Epidermal melanocyte (primary cell): ENCODE measurements around the genes MAP3K19 and MCM6.

DNA sequence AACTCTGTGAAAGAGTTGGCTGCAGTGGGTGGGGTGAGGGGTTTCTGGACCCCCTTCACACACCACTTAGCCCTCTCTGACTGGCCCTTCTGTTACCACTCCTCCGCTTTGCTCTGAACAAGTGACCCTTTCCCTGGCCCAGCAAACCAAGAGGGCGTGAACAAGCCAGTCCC lies 180.0 kb downstream of the MGAT5 start:
- RRBS = no CpG with 5 or more reads among the region's 2 CpGs

GRCh38 chr2:134739658-134740724 lies 21.2 kb upstream of the TMEM163 start:
- RRBS = no CpG with 5 or more reads among the region's 12 CpGs

- RRBS = no CpG with 5 or more reads among the region's 1 CpG
Observed at GRCh38 chr2:135047264-135047752, at the start of gene MAP3K19. Gene MAP3K19 (minus strand): TSS chr2:135047447.

DNA sequence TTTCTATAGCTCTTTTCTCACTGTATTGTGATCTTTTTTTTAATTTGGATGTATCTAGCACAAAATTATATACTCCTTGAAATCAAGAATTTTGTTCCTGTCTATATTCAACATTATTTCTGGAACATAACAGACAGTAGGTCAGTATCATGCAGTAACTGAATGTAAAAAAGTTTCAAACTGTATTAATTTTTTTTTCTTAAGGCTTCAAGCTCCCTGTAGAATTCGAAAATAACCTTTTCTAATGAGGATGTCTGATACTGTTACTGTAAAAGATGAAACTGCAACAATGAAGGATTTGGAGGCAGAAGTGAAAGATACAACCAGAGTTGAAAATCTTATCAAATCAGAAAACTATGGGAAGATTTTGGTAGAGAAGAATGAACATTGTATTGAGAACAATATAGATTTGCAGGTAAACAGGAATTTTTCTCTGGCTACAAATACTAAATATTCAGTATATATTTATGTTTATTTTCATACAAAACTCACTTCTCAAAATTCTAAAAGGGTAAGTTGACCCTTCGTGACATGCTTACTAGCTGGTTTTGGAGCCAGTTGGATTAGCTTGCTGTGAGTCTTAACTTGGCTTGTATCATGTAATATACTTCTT lies 73.4 kb downstream of the R3HDM1 start:
- RRBS = no CpG with 5 or more reads among the region's 2 CpGs

DNA sequence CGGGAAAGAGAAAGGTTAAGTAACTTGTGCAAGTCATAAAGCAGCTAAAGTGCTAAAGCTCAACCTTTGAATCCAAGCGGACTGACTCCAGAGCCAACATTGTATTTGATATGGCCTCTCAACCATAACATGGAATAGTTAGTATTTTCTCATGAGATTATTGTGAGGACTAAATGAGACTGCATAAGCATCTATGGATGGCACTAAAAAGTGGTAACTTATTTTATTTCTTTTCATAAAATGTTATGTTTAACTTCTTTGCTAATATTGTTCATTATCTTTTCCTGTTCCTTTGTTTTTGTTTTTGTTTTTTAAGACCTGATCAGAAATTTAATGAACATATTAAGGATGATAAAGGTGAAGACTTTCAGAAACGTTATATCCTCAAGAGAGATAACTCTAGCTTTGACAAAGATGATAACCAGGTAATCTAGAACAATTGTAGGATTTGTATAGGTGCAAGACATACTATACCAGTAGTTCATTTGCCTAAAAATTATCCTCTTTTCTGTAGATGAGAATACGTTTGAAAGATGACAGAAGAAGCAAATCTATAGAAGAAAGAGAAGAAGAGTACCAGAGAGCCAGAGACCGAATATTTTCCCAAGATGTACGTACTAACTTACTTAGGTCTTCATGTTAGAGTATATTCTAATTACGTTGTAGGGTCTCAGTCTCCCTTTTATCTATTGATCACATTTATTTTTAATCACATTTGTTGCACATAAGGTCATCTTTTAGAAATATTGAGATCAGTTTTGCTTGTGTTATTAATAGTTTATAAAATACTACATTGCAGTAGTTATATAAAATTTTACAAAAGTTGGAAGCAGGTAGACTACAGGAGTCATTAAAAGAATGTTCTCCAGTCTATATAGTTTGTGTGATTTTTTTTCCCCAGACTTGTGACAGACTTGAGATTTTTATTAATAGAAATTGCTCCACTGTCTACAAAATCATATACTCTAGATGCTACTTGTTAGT lies 104.6 kb downstream of the R3HDM1 start:
- RRBS = no CpG with 5 or more reads among the region's 7 CpGs

- RRBS = no CpG with 5 or more reads among the region's 3 CpGs
Observed at GRCh38 chr2:135792348-135792882, 44.6 kb downstream of the LCT start.

GRCh38 chr2:135876254-135876544 lies at the start of gene MCM6:
Gene MCM6 (minus strand): TSS chr2:135876443.
- RRBS = 2% methylated on average over 4 of the region's 33 CpGs

GRCh38 chr2:135948473-135949254 lies 36.8 kb downstream of the DARS1 start:
- RRBS = no CpG with 5 or more reads among the region's 11 CpGs

- RRBS = no CpG with 5 or more reads among the region's 1 CpG
Observed at GRCh38 chr2:136132708-136133141, 14.8 kb upstream of the CXCR4 start.

- RRBS = no CpG with 5 or more reads among the region's 5 CpGs
Observed at GRCh38 chr2:136331274-136331647, 213.3 kb upstream of the CXCR4 start.

DNA sequence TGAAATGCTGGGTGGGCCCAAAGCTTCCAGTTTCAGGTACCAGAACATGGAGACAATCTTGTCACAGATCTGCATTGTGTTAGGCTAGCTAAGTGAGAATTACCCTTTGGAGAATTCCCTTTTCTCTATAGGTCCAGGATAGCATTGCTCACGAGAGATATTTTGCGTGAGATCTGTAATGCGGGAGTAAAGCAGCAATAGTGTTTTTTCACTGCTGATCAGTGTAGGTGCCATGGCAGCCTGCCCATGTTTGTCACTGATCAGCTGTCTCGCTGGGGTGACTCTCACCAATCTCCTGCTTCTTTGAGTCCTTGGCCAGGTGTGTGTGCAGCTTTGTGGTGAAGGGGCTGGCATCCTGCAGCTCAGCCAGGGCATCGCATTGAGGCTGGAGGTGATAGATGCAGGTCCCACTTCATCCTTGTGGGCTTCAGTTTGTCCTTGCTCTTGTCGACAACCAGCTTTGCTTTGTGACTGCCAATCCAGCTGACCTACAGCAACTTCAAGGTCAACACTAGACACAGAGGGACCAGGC lies 258.2 kb upstream of the CXCR4 start:
- RRBS = no CpG with 5 or more reads among the region's 6 CpGs

GRCh38 chr2:137857949-137858329 lies 106.3 kb upstream of the HNMT start:
- RRBS = no CpG with 5 or more reads among the region's 3 CpGs

GRCh38 chr2:138274541-138274960 lies 227.0 kb upstream of the SPOPL start:
- RRBS = no CpG with 5 or more reads among the region's 2 CpGs

- RRBS = no CpG with 5 or more reads among the region's 4 CpGs
Observed at GRCh38 chr2:138275775-138276421, 225.7 kb upstream of the SPOPL start.

DNA sequence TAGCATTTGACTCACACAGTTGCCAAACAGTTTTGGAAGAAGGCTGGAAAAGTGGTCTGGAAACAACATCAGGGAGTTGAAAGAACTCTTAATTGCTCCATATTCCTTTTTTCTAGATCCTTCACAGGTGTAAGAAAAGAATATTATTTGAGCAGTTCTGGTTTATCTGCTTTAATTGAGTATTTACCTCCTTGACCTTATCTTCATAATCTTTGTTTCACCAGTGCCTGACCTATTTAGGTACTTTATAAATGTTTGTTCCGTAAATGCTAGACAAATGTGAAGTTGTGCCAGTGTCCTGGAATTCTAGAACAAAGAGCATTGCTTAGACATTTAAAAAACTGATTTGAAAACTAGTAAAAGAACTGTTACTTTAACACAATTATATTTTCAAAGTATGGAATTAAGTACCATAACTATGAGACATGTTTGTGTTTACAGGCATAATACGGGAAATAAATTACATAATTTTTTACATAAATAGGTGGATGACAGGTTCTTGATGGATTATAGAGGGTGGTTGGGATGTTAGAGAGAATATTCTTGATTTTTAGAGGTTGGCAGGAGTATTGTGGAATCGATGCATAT lies 15.2 kb downstream of the SPOPL start:
- RRBS = no CpG with 5 or more reads among the region's 3 CpGs

GRCh38 chr2:138779358-138779790 lies 816 bp downstream of the NXPH2 start:
- RRBS = no CpG with 5 or more reads among the region's 23 CpGs

- RRBS = 13% methylated on average over 2 of the region's 21 CpGs
Observed at GRCh38 chr2:138780893-138781327, 720 bp upstream of the NXPH2 start.

DNA sequence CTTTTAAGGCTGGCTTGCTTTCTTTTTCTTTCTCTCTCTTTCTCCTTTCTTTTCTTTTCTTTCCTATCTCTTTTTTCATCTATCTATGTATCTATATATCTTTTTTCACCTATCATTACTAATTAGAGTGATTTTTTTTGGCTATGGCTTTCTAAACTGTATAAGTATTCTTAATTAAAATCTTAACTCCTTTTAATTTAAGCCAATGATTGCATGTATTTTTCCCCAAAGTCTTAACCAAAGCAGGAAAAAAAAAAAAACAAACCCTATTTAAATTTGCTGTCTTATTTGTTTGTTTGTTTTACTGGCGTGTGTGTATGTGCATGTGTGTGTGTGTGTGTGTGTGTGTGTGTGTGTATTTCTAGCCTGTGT lies 730.2 kb upstream of the NXPH2 start:
- RRBS = no CpG with 5 or more reads among the region's 1 CpG

GRCh38 chr2:142037185-142037652 lies 93.6 kb downstream of the LRP1B start:
- RRBS = no CpG with 5 or more reads among the region's 2 CpGs

GRCh38 chr2:143041867-143042413 lies 87.3 kb upstream of the ARHGAP15 start:
- RRBS = no CpG with 5 or more reads among the region's 4 CpGs